Mesenchymal stem cell of the bone marrow (primary cell): Measurements from ENCODE around the gene TLCD2.

DNA sequence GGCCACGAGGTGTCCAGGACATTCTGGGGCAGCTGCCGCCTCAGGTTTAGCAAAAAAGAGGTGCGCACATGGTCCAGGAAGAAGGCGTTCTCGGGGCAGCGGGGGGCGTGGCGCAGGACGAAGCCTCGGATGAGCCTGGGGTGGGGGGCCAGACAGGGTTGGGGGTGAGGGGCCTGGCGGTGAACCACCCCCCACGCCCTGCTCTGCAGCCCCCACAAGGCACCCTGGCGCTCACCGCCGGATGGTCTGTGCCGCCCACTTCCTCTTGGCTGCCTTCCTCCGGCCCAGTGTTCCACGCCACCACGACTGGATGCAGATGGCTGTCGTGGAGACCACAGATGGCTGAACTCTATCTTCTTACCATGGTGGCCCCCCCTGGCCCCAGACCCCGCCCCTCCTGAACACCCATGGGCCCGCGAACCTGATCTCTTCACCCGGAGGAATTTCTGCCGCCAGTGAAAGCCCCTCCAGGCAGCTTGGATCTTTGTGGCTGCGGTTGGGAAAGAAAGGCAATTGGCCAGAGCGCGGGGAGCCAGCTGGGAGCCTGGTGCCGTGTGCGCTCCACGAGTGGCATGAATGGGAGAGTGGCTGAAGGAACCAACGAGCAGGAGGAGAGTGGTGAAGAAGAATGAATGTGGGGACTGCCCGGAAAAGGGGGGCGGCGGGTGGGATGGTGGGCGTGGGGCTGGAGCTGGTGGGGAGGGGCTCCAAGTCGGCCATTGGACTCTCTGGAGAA is 14.3 kb upstream of the CRK start:
- CAGE, long polyA plus RNA, result no peak

GRCh38 chr17:1473811-1474303 is 17.8 kb upstream of the CRK start:
- CAGE, long polyA plus RNA, result no peak

DNA sequence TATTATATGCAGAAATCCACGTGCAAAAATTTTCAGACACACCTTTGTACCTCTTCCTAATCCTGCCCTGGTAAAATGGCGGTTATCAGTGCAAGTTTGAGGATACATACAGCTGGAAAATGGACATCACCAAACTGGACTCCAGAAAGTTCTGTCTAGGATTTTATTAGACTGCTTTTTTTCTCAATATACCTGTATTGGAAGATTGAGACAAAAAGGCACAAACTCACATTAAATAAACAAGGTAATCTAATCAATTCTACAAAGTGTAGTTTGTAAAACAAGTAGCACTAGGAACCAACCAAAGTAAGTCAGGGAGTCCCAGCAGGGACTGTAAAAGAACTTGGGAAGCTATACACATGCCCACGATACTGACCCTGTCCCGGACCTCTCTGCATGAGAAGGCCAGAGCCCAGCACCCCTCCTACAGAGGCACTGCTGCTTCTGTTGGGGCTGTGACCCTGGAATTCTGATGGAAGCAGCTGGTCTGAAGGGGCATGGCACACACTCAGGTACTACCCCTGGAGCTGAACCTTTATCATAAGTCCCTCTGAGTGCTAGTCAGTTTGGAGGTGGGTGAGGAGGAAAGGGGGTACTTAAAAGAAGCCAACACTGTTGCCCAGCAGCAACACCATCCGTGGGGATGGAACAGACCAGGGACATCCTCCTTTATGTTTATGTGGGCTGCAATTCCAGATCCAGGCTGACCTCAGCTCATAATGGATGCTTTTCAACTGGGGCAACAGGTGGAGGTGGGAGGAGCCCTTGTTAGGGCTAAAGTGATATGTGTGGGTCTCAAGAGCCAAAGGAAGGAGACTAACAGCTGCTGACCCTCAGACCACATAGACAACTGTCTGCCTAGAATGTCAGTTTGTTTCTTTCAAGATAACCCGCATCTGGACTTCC is 1.7 kb upstream of the INPP5K start:
- CAGE, long polyA plus RNA, result no peak

GRCh38 chr17:1526966-1527187 is 10.5 kb upstream of the INPP5K start:
- CAGE, long polyA plus RNA, result no peak

DNA sequence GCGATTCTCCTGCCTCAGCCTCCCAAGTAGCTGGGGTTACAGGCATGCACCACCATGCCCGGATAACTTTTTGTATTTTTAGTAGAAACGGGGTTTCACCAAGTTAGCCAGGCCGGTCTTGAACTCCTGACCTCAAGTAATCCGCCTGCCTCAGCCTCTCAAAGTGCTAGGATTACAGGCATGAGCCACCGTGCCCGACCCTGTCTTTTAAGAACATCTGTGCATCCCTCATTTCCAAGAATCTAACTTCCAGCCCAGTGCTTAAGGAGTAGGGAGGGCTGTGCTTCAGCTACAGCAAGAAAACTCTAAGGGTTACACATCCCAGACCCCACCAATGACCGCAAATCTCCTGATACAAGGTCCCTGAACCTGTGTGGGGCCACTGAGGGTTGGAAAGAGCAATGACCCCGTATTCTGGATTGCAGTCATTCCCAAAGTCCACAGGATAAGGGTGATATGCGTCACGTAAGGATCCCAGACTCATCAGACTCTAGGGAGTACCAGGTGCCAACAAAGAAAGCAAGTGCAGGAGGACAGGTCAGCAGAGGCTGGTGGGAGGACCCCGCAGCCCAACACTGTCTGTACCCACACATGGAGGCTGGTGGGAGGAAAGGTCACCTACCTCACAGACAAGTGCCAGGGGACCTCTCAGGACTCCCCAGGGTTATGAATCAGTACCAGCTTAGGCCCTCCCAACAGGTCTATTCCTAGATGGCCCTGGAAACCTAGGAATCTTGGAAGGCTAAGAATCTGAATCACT is 16.4 kb downstream of the PITPNA start:
- CAGE, long polyA plus RNA, result no peak

GRCh38 chr17:1577105-1578006 is 14.8 kb upstream of the PITPNA start:
- CAGE, long polyA plus RNA, result no peak

DNA sequence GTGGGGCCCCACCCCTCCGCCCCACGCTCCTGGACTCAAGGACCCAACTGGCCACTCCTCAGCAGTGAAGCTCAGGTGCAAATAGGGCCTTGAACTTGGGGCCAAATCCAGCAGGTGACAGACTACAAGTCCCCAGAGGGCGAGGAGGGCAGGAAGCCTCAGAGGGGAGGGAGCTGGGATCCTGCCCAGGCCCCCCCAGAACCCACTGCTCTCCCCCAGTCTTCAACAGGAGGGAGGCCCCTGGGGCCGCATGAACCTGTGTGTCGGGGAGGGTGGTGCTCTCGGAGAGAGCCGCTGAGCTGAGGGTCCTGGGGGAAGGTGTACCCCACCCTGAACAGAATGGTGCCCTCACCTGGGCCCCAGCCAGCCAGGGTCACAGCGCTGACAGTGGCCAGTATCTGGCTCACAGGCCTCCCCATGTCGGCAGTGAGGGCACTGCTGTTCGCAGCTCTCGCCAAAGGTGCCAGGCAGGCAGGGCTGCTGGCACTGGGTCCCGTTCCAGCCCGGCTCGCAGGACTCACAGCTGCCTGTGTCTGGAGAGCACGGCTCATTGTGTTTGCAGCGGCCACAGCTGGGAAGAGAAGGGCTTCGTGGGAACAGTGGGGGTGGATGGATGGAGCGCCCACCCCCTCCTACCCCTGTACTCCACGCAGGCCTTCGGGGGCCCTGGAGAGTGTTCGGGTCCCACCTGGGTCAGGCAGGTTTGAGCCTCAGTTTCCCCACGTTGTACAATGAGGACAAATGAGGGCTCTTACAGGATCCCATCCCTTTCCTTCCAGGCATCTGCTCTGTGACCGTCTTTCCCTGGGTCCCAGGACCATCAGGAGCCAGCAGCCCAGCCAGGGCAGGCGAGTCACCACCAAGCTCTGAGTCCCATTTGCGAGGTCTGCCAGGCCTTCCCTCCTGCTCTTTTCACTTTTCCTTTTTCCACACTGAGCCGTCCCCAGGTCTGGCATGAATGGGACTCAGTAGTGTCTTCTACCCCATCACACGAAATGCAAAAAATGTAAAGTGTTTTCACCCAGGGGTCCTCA is 5.1 kb downstream of the SCARF1 start:
- CAGE, long polyA plus RNA, result no peak

DNA sequence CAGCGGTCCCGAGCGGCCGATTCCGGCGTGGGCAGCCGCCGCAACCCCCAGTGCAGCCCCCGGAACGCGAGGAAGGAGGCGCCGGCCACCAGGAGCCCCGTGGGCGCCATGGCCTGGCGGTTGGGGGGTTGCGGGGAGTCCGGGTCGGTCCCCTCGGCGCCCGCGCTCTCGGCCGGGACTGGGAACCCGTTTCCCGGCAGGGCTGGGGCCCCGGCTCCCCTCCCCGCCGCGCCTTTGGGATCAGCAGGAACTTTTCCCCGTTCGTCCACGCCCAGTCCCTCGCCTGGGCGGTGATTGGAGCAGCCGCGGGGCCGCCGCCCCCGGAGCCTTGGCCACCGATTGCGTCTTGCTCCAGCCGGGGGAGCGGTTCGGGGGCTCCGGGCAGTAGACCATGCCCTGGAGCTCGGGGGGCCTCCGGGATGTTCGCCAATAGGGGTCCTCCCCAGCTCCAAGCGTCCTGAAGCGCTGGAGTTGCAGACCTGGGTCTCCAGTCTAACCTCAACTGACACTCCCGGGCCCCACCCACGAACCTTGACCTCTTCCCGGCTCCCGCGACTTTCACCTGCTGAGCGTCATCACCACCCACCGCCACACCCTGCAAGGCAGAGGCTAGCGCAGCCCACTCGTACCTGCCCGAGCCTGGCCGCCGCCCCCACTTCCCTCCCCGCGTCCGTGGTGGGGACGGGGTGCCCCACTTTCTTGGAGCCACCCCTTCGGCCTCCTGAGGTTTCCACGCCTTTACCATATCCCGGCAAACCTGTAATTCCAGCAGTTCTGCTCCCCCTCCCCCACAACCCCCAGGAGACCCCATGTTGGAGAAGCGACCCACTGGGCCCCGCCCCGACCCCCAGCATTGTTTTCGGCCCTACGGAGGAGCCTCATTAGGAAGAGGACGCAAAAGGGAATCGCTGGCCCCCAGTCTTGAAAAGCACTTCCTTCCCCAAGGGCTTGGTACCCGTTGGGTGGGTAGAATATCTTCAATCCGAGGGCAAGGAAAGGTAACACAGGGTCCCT is at the start of gene TLCD2:
Gene TLCD2, minus strand, starts transcription at position 245 of the 1,014 bp plus-strand sequence.
- CAGE, long polyA plus RNA, result no peak

- CAGE, long polyA plus RNA, result no peak
Observed at GRCh38 chr17:1737763-1738531, 4.7 kb upstream of the SERPINF2 start.

DNA sequence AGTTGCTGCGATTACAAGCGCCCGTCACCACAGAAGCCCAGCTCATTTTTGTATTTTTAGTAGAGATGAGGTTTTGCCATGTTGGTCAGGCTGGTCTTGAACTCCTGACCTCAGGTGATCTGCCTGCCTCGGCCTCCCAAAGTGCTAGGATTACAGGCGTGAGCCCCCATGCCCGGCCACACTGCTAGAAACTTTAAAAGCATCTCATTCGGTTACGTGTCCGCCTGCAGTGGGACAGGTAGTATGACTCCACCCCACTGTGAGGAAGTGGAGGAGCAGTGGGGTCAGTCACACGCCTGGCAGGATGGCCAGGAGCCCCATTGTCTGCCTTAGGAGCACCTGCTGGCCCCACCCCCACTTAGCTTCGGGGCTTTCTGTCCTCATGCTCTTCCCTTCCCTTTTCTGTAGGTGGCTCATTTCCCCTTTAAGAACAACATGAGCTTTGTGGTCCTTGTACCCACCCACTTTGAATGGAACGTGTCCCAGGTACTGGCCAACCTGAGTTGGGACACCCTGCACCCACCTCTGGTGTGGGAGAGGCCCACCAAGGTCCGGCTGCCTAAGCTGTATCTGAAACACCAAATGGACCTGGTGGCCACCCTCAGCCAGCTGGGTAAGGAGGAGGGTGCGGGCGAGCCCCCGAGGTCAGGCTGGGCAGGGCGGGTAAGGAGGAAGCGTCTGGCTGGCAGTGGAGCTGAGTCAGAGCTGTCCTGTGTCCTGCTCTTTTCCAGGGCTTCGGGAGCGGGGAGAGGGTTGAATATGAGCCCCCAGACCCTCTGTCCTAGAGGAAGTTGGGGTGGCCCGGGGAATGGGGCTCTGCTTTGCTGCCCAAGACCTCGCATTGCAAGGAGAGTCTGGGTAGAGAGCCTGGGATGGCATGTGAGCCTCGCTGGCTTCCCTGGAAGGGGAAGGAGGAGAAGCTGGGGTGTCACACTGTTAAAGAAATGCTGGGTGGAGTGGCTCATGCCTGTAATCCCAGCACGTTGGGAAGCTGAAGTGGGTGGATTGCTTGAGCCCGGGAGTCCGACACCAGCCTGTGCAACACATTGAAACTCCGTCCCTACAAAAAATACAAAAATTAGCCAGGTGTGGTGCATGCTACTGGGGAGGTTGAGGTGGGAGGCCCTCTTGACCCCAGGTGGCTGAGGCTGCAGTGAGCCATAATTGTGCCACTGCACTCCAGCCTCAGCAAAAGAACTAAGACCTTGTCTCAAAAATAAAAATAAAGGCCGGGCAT is 9.3 kb upstream of the SERPINF1 start:
- CAGE, long polyA plus RNA, result no peak

DNA sequence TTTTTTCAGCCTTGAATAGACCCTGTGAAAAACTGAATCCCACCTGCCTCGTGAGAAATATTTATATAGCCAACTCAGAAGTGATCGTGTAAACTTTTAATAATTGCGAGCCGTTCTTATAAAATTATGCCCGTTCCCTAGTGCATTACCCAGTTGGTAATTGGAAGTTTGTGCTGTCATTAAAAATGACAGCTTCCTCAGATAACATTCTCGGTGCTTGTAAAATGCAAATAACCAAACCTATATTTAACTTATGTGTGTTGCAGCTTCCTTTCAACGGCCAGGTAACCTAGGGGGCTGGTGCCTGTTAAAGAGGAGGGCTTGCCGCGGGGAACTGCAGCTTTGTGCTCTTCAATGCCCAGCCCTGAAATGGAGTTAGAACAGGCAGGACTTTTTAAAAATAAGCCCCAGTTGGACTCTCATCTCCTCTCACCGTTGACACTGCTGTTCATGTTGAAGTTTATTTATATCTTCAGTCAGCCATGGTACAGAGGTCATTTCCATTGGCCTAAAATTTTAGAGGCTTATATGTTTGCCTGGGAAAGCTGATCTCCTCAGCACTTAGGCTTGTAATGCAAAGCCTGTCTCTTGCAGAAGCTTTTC is 74.5 kb downstream of the RPA1 start:
- CAGE, long polyA plus RNA, result no peak

GRCh38 chr17:2091034-2091483 is 36.2 kb downstream of the HIC1 start:
- CAGE, long polyA plus RNA, result no peak

- CAGE, long polyA plus RNA, result no peak
Observed at GRCh38 chr17:2107542-2108029, 52.7 kb downstream of the HIC1 start.

- CAGE, long polyA plus RNA, result no peak
Observed at GRCh38 chr17:2215499-2216232, 87.9 kb downstream of the SMG6 start.

DNA sequence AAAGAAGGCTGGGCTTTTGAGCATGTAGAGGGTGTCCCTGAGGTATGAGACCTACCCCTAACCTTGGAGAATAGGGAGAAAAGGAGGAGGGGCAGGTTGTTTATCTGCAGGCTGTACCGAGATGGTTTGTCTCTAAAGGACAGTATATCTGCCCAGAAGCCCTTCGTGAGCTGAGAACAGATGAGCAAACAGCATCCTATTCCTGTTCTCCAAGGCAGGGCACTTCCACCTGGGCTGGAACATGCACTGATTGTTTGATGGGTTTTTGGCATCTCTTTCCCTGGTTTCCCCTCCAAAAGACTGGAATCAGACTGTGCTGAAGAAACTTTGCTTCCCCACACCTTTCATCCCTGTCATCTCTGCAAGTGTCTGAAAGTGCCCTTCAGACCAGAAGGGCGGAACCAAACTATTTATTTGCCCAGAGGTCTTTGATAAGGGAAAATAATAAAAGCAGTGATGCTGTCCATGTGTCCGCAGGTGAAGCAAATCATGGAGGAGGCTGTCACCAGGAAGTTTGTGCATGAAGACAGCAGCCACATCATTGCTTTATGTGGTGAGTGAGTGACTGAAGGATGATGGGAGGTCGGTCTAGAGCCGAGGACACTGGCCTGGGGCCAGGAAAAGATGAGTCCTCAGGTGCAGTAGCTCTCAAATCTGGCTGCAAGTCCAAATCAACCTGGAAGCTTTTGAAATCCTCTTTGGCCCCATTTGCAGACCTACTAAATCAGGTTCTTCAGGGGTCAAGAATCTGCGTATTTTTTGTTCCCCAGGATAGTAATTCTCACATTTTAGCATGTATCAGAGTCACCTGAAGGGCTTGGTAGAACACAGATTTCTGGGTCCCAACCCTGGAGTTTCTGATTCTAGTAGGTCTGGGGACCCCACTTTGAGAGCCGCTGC is 6.0 kb downstream of the SGSM2 start:
- CAGE, long polyA plus RNA, result no peak

DNA sequence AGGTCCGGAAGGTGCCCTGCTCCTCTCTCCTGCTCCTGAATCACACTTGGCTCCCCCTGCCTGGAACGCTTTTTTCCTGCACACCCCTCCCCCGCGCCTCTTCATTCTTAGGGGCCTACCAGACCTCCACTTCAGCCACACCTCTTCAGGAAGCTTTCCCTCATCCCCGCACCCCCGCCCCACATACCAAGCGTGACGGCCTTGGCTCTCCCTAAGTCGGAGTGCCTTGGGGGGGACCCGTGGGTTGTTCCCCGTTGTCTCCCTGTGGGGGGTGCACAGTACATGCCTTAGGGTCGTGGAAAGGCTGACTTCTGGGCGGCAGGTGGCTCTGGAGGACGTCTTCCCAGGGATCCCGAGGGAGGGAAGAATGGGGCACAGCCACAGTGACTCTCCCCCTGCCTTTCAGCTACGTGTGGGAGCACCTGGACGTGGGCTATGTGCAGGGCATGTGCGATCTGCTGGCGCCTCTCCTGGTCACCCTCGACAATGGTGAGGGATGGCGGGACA is 24.5 kb downstream of the MNT start:
- CAGE, long polyA plus RNA, result no peak

DNA sequence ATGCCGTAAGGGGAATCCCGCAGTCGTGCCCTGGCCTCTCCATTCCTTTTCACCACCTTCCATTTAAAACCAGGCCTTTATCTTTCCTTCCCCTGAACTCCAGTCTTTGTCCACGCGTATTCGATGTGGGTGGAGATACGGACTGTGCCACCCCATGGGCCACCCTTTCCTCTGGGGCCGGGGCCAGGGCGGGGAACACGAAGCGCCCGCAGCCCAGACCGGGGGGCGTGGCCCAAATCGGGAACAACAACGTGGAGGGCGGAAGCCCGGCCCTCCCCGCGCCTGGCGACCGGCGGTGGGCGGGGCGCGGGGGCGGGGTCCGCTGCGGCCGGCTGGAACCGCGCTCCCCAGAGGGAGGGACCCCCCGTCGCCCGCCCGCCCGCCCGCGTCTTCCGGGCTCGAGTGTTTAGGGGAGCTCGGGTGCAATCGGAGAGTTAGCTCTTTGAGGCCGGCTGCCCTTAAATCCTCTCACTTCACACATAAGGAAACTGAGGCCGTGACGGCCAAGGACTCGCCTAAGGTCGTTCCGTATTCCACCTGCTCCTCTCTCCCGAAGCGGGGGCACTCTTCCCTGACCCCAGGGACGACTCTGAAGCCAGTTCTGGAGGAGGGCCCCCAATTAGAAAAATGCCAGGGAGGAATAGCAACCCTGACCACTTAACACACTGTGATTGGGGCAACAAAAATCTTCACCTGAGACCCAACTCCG is 1.1 kb upstream of the MNT start:
- CAGE, long polyA plus RNA, result no peak

DNA sequence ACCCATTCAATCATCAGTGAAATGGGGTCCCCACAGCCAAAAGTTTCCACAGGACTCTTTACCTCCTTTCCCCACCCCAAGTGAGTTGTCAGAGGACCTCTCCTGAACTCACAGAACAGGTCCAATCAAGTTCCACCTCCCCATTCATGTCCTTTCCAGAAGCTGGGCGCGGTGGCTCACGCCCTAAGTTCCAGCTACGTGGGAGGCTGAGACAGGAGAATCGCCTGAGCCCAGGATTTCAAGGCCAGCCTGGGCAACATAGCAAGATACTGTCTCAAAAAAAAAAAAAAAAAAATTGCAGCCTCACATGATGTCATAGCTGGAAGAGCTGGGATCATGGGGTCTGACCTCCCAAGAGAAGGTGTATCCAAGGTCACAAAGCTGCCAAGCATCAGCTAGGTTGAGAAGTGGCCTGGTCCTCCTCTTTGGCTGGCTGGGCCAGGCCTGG is 5.4 kb upstream of the MNT start:
- CAGE, long polyA plus RNA, result no peak

DNA sequence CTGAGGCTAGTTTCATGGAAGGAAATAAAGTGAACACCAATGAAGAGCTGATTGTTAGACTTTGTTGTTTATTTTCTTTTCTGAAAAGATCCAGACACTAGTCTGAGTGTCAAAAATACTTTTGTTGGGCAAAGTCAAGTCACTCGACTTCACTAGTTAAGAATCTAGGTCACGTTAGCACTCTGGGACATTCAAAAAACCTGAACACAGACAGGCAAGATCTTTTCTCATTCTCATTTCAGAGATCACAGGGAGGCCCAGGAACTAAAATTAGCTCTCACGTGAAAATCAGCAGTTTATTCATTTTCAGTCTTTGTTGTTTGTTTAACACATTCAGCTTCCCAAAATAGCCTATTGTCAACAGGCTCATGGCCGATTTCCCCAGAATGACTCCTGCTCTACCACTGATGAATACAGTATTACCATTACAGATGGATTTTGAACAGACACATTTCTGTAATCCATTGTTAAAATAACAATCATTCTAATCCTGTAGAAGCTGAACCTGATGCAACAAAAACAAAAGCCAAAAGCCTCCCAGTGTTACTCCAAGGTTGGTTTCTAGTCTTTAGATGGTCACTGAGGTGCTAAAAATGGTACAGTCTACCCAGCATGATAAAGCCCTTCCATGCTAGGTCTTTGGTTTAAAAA is 20.6 kb downstream of the METTL16 start:
- CAGE, long polyA plus RNA, result no peak

GRCh38 chr17:2564698-2565092 is 28.8 kb upstream of the PAFAH1B1 start:
- CAGE, long polyA plus RNA, result no peak